HT-29 (cell line): ENCODE measurements around a stretch of chr2.

DNA sequence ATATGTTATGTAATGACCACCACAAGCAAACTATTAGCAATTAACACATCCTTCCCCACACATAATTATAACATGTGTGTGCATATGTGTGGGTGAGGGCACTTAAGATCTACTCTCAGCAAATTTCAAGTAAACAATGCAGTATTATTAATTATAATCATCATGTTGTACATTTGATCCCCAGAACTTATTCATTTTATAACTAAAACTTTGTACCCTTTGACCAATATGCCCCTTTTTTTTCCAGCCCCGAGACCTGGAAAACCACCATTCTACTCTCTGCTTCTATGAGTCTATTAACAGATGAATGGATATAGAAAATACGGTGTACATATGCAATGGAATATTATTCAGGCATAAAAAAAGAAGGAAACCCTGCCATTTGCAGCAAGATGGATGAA, 76.9 kb downstream of the OSR1 start:
- RAMPAGE, long total RNA: no peak

GRCh38 chr2:19351810-19352646, 6.4 kb downstream of the OSR1 start:
- RAMPAGE, long total RNA: no peak

- RAMPAGE, long total RNA: no peak
These were observed 89.3 kb upstream of the OSR1 start for GRCh38 chr2:19447770-19448097.

- RAMPAGE, long total RNA: no peak
These were observed 190.2 kb downstream of the TTC32 start for GRCh38 chr2:19711406-19712178.

DNA sequence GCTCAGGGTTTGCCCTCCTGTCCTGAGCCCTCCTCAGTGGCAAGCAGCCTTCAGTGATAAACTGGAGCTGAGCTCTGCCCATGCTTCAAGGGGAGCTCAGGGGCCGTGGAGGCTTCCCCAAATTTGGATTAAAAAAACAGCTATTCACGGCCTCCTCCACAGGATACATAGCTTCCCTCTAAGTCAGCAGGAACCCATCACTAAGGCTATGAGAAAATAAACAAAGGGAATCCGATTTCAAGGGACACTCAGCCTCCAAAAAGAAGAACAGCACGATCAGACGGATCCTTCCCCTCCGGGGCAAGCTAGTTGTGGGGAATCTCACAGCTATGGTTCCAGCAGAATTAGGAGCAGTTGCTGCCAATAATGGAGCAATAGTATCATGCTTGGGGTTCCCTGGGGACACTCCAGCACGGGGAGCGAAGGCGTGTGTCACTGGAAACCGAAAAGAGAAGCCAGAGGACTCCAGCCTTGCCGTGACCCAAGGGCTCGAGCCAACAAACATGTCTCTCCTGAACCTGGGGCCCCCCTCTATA, 163.1 kb downstream of the TTC32 start:
- RAMPAGE, long total RNA: no peak

GRCh38 chr2:19962687-19963490, 27.0 kb downstream of the WDR35 start:
- RAMPAGE, long total RNA: no peak

GRCh38 chr2:20011764-20012241, 665 bp downstream of the MATN3 start:
- RAMPAGE, long total RNA: no peak

DNA sequence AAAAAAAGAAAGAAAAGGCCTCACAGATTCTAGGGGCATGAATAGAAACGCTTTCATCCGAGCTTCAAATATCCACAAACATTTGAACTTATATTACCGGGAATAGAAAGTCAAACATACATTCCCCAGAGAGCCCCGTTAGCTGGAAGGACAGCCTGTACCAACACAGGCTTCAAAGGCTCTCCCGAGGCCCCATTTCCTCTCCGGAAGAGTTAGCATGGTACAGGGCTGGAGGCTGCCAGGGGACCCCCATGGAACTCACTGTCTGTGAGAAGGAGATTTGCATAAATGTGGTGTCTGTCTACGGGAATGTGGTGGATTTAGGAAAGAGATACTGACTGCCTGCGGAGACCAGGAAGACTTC, 678 bp upstream of the MATN3 start:
- RAMPAGE, long total RNA: no peak

- RAMPAGE, long total RNA: no peak
These were observed 17.2 kb downstream of the LAPTM4A start for GRCh38 chr2:20034140-20034744.

GRCh38 chr2:20051093-20051305, 429 bp downstream of the LAPTM4A start:
- RAMPAGE, long total RNA: no peak

GRCh38 chr2:20062551-20063033, 11.2 kb upstream of the LAPTM4A start:
- RAMPAGE, long total RNA: no peak

DNA sequence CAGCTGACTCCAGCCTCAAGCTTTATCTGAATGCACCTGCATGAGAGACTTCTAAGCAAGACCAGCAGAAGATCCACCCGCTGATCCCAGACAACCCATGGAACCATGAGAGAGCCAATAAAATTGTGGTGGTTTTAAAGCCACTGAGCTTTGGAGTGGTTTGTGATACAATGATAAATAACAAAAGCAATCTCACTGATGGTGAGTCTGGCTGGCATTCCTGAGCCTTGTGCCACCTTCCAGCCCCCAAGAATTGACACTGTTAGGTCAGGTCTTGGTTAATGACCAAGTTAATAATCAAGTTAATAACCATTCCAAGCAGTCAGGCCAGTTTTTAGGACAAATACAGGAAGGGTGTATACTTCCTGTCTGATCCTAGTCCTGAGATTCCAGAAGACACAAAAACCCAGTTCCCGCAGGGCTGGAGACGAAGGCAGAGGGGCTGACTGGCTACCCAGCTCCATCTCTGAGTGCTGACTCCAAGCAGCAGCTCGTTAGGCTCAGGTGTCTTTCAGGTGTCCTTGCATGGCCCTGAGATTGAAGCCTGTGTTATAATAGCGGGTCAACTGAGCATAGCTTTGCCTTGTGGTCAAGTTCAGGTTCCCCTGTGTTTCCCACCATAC, 74.6 kb upstream of the LAPTM4A start:
- RAMPAGE, long total RNA: no peak

DNA sequence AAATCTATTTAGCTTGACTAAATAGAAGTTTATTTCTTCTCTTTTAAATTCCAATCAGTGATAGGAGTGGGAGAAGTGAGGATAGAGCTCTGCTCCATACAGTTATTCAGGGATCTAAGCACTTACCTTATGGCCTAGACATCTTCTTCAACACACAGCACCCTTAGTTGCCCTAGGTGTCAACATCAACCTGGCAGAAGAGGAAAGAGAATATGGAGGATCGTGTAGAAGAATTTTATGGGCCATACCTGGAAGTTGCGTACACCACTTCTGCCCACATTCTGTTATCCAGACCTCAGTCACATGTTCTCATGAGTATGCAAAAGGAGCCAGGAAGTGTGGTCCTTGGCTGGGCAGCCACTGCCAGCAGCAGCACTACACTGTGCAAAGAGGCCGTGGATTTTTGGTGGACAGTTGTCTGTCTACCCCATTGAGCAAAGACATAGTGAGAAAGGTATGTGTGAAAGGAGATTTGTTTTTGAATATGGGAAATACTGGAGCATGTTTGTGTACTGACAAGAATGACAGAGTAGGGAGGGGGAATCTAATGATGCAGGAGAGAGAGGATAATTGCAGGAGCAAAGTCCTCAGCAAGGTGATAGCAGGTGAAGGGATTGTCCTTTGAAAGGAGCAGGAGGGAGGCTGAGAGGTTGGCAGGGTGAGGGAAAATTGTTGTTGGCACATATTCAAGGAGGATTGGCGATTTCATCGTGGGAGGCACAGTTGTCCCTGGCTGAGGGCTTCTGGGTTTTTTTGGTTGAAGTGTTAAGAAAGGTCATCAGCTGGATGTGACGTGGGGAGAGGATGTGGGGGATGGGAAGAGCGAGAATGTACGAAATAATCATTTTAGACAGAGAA, 68.0 kb downstream of the SDC1 start:
- RAMPAGE, long total RNA: no peak

- RAMPAGE, long total RNA: no peak
These were observed 784 bp downstream of the SDC1 start for GRCh38 chr2:20224173-20224518.

DNA sequence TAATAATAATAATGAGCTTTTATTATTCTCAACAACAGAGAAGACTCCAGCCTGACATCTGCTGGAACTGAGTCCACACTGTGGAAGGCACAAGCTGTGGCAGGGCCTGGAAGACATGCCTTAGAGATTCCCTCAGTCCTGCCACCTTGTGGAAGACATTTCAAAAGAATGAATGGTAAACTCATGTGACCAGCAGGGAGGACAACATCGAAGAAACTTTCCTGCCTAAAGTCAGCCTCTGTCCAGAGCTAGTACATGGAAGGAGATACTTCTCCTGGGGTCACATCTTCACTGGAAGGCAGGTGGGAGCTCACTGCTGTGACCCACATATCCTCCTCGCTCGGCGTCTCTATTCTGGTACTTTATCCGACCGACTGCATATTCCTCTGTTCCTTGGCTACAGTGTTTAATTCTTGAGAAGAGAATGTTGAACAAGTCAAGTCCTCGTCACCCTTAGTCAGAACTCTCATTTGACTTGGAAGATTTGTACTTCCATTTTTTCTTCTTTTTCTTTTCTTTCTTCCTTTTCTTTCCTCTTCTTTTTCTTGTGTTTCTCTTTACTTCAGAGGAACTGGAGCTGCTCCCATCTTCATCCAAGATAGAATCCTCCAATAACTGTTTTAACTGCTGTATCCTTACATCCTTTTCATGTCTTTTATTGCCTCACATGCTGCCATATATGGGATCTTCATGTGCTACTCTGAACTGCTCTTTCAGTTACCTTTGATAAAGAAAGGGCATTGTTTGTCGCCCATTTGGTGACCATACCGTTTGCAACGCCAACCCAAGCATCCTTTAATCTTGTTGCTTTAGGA, 59.4 kb downstream of the PUM2 start:
- RAMPAGE, long total RNA: no peak

DNA sequence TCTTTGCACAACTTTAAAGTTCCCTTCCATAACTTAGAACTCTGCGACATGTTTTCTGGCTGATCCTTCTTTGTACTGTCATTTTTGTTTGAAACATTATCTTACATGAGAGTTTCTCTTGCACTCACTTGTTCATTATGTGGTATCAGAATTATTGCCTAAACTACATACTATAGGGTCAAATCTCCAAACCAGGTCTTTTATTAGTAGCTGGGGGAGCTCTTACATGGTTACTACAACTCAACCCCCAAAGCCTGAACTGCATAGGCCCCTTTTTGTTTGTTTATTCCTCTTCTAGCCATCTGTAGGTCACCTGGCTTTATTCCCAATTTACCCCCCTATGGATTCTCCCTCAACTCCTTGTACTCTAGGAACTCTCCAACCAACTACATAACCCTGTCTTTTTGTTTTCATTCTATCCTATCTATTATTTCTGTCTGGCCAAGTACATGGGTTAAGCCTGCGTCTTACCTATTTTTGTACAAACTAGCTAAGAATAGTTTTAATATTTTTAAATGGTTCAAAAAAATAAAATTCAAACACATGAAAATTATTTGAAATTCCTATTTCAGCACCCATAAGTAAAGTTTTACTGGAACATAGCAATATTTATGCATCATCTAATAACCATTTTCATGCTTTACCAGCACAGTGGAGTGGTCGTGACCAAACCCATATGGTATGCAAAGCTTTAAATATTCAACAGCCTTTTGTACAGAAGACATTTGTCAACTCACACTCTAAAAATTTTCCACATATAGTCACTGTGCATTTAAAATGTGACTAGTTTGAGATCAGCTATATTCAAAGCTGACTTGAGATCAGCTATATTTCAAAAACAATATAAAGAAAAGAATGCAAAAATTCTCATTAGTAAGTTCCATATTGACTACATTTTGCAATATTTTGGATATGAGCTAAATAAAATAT, 46.5 kb downstream of the PUM2 start:
- RAMPAGE, long total RNA: no peak

- RAMPAGE, long total RNA: no peak
These were observed 32.3 kb downstream of the PUM2 start for GRCh38 chr2:20318348-20318782.

DNA sequence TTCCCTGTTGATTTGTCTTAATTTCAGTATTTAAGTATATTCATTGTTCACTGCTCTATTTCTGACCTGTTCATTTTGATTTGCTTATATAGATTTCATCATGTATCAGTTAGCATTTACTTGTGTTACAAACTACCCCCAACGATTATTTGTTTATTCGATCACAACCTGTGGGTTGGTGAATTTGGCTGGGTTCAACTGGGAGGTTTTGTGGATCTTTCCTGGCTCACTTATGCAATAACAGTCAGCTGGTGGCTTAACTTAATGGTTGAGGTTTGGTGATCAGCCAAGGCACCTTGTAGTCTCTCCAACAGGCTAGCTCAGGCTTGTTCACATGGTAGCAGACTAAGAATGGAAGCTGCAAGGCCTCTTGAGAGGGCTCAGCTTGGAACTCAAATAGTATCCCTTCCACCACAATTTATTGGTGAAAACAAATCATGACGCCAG, 5.4 kb upstream of the PUM2 start:
- RAMPAGE, long total RNA: no peak

GRCh38 chr2:20418839-20419801, 27.8 kb upstream of the RHOB start:
- RAMPAGE, long total RNA: no peak

DNA sequence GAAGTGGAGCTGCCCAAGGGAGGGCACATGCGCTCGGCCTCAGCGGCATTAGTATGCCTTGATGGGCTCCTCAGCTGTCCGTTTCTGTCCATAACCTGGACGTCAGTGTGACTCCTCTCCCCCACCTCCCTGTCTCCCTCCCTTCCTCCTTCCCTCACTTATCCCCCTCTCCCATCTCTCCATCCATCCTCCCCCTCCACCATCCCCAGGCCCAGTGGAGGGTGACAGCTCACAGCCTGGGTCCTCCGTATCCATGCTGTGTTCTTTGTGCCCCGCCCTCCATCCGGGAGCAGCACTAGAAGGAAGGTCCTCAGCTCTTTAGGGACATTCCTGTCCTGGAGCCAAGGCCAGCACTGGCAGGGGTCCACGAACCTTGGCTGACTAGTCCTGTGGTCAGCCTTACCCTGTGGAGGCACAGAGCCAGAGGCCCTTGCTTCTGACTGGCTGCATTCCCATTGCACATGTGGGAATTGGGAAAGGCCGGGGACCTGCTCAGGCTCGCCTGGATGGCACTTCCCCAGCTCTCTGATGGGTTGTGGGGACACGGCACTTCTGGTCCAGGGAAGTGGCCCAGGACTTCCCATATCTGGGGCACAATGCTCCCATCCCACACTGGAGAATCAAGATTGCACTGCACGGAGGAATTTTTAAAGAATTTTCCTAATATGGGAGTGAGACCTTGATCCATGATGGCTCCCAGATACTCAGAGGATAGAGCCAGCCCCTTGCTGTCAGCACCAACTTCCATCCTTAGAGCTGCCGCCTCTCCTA, 24.9 kb upstream of the RHOB start:
- RAMPAGE, long total RNA: no peak